MCF 10A (cell line): ENCODE measurements around the genes MKS1, LPO, TSPOAP1 and RAD51C.

- PRO-cap = bidirectional peak, plus-strand start at chr17:58219374, minus-strand start at chr17:58219253
- RRBS = 1% methylated on average over 10 of the region's 55 CpGs
These were observed at the start of gene MKS1 for GRCh38 chr17:58218987-58219642. Gene MKS1 (minus strand): TSS chr17:58219255.

DNA sequence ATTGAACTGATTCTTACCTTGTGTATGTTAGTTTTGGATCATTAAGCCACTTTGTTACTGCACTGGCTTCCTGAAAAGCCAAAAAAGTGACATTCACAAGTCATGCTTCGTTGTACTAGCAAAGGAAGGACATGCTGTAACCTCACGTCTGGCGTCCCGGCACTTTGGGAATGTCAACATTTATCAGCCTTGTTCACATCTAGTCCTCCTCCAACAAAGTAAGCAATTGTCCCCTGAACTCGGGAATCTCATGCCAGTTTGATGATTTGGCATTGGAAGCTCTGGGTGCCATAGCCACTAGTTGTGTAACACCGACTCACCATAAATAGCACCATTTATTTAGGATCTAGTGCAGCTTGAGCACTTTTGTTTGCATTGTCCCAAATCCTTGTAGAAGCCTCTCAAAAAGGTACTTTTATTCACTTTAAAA lies 802 bp upstream of the MKS1 start:
- PRO-cap = no peak
- RRBS = no CpG with 5 or more reads among the region's 6 CpGs

DNA sequence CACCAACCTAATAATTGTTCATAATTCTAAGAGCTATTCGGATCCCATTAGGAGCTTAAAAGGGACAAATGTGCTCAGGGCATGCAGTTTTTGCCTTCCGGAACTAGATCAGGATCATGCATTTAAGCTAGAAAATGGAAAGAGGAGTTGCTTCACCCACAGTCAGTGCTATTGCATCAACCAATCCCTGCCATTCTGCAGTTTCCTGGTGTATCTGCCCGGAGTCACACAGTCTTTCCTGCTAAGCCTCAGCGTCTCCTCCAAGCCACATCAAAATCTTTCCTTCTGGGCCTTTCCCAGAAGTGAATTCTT lies at the start of gene LPO:
TSS of gene LPO (plus strand) at position 234 of the 312 bp plus-strand sequence.
- PRO-cap = no peak
- RRBS = no CpG with 5 or more reads among the region's 4 CpGs

GRCh38 chr17:58325715-58325963 lies 3.0 kb downstream of the TSPOAP1 start:
- PRO-cap = no peak

DNA sequence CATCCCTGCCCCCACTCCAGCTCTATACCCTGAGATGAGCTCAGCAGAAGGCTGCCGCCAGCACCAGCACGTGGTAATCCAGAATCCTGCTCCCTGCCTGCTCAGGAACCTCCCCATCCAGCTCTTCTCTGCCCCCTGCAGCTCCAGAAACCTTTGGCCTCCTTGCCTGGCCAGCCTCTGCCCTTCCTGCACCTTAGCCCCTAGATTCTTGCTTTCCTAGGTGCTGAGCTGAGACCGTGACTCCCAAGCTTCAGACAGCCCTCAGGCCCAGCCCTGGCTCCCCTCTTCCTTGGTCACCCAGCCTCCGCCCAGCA lies 2.7 kb downstream of the TSPOAP1 start:
- PRO-cap = no peak
- RRBS = no CpG with 5 or more reads among the region's 4 CpGs

- PRO-cap = no peak
- RRBS = 19% methylated on average over 3 of the region's 24 CpGs
These were observed at the start of gene TSPOAP1 for GRCh38 chr17:58328425-58329334. Gene TSPOAP1 (minus strand): TSS chr17:58328795.

DNA sequence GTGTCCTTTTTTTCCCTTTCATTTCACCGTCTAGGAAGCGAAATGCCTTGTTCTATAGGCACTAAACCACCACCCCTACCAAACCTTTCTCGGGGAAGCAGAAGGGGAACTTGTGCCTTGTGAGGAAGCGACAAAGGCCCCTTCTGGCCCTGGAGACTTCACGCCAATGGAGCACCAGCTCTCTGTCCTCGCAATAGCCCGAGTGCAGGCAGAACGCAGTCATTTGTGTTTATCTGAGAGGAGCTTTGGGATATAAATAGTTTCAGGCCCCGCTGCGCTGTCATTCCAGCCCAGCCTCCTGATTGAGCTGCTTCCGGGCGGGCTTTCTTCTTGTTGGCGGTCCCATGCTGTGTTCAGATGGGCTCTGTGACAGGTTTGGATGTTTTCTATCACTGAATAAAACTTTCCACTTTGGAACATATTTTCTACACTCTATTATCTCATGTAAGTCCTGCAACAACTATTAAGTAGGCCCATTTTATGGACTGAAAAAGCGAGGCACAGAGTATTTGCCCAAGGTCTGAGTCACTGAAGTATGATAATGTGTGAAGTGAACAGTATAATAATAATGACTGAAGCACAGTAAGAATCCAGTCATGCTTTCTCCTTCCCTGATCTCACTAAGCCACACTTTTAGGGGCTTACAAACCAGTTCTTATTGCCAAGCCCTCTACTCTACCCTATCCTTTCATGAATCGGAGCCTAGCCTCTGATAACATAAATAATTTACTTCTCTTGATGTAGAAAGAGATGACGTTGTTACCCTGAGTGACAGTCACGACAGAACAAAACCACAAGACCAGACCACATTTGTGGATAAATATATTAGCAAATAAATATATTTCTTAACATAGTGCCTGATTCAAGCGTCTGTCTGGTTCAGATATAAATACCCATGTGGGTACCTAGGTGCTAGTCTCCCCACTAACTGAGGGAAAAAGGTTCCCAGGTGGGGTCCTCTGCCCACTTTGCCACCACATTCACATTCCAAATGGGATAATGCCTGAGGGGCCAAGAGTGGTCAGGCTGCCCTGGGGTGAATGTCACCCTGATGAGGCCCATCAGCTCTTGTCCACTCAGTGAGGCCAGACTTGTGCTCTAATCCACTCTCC lies 1.2 kb upstream of the SUPT4H1 start:
- PRO-cap = bidirectional peak, plus-strand start at position 187 of the sequence, minus-strand start at position 204 of the sequence
- RRBS = no CpG with 5 or more reads among the region's 18 CpGs

GRCh38 chr17:58354182-58354903 lies 2.3 kb upstream of the SUPT4H1 start:
- PRO-cap = no peak
- RRBS = no CpG with 5 or more reads among the region's 4 CpGs

DNA sequence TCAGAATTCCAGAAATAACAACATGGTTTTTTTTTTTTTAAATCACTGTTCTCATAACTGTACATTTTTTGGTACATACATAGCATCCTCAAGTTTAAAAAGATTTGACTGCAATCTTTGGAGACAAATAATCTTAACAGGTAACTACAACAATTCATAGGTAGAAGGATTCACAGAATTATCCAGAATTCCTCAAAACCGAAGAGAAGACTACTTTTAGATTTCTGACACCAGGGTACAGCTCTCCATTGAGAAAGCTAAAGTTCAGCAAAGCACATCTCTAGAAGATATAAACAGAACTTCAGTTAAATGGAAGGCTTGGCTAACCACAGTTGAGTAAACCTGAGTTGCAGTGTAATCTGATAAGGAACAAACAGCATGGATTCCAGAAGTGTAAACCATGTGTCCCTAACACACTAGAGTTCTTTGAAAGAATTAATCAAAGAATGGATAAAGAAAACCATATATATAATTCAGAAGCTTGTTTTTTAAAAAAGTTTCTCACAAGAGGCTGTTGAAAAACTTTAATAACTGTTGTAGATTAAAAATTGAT lies 4.5 kb downstream of the RNF43 start:
- PRO-cap = bidirectional peak, plus-strand start at position 304 of the sequence, minus-strand start at position 240 of the sequence; bidirectional peak, plus-strand start at position 362 of the sequence, minus-strand start at position 344 of the sequence
- RRBS = no CpG with 5 or more reads among the region's 1 CpG

- PRO-cap = no peak
- RRBS = no CpG with 5 or more reads among the region's 11 CpGs
These were observed 12.4 kb upstream of the MTMR4 start for GRCh38 chr17:58526744-58527256.

DNA sequence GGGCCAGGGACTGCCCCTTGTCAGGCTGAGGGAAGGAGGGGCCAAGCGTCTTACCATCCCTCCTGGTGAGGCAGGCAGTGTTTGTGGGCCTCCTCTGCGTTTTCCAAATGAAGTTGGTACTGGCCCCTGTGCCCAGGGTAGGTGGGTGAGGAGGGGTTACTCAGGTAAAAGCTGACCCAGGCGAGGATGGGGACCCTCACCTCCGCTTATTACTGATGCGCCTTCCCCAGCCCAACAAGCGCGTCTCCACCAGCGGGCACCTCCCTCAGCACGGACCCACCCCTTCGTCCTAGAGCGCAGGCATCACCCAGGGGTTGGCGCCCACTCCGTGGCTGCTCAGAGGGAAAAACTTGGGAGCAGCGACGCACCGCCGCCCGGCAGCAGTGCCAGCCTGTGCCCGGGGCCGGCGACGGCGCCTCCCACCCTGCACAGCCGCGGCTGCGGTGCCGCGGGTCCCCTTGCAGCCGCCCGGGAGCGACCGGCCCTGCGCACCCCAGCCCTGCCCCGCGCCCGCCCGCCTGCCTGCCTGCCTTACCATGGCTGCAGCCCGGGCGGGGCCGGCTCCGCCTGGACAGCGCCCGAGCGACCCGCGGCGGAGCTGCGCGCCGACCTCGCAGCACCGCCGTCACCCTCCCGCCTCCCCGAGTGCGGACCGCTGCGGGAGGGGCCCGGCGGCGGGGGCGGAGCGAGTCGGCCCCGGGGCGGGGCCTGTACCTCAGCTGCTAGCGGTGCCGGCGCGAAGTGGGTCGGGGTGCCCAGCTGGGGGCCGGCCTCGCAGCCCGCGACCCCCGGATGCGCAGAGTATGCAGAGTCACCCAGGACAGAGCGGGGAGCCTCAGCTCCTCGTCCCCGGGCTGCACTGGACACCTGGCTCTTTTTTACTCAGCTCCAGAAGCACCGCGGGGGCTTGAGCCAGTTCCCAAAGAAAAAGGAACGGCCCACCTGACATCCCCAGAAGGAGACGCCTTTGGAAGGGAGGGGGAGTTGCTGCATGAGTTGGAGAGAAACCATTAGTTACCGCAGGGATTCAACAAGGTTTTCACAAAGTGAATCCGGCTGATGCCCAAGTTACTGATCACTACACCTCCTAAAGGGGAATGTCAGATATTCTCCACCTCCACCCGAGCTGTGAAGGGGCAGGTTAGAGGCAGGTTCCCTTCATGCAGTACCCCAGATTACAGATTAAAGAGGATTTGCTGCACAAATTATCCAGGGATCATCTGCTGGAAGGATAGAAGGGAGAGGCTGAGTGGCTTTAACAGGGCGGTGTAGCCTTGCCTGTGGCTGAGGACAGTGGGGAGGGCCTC lies 12.2 kb downstream of the SEPTIN4 start:
- PRO-cap = no peak
- RRBS = 14% methylated on average over 30 of the region's 88 CpGs

GRCh38 chr17:58666577-58667650 lies 24.9 kb downstream of the IGBP1C start:
- PRO-cap = no peak
- RRBS = no CpG with 5 or more reads among the region's 31 CpGs

- PRO-cap = bidirectional peak, plus-strand start at chr17:58692628, minus-strand start at chr17:58692566
- RRBS = under 1% methylated on average over 11 of the region's 69 CpGs
These were observed at the start of gene RAD51C for GRCh38 chr17:58691883-58693233. Gene RAD51C (plus strand): TSS chr17:58692602.

GRCh38 chr17:59165859-59166477 lies 10.4 kb downstream of the PRR11 start:
- PRO-cap = unidirectional peak, plus-strand start at chr17:59166154
- RRBS = no CpG with 5 or more reads among the region's 2 CpGs

GRCh38 chr17:59315886-59316160 lies 15.6 kb upstream of the YPEL2 start:
- PRO-cap = no peak
- RRBS = no CpG with 5 or more reads among the region's 3 CpGs

DNA sequence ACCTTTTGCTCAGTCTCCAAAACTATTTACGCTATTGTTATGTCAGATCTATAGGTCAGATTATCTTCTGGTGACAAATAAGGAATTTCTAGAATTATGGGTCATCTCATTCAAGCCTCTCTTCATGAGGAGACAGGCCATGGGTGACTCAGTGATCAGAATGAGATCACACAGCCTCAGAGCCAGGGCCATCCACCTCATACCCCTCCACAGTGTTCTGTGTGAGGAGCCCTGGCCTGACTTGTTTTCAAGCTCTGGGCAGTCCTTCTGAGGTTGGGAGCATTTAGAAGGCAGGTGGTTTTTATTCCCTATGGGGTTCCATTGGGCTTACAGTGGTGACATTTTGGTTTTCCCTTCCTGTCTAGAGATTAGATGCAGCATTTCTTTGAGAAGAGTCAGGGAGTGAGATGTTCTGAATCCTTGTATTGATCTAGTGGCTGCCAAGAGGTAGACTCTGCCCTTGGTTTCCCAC lies 26.5 kb downstream of the YPEL2 start:
- PRO-cap = no peak
- RRBS = no CpG with 5 or more reads among the region's 1 CpG

DNA sequence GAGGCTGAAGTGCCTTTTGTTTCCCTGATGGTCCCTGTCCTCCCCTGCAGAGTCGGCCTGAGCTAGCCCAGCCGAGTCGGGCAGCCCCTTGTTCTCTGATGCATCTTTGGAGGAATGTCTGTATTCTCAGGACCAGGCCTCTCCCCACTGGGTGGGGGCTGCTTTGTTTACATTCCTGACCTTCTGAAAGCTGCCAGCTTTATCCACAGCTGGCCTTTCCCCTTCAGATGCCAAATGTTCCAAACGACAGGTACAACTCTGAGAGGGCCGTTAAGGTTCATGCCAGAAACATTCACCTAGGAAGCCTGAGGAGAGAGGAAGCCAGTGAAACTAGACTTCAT lies 35.0 kb downstream of the YPEL2 start:
- PRO-cap = no peak
- RRBS = no CpG with 5 or more reads among the region's 5 CpGs

GRCh38 chr17:59372104-59373018 lies 40.9 kb downstream of the YPEL2 start:
- PRO-cap = no peak
- RRBS = no CpG with 5 or more reads among the region's 4 CpGs

GRCh38 chr17:59400614-59400839 lies 69.1 kb downstream of the YPEL2 start:
- PRO-cap = no peak
- RRBS = no CpG with 5 or more reads among the region's 9 CpGs

DNA sequence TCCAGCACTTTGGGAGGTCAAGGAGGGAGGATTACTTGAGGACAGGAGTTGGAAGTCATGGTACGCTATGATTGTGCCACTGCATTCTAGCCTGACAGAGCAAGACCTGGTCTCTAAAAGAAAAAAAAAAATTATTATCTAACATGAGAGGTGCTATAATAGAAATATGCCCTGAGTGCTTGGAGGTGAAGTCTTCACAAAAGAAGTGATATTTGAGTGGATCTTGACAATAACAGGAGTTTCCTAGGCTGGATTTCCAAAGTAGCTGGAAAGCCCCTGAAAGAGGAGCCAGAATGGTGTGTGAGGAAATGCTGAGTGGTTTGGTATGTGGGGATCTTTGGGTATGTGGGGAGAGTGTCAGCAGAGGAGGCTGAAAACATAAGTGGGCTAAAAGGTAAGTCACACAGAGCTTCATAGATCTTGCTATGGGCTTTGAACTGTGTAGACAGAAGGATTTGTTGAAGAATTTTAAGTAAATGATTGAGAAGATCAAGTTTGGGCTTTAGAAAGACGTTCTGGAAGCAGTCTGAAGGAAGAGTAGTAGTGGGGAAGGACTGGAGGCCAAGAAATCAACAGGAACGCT lies 100.1 kb downstream of the YPEL2 start:
- PRO-cap = no peak
- RRBS = no CpG with 5 or more reads among the region's 3 CpGs